Skeletal muscle satellite cell (primary cell): ENCODE results near the genes POU2AF3, HOATZ, PTS and PLET1.

DNA sequence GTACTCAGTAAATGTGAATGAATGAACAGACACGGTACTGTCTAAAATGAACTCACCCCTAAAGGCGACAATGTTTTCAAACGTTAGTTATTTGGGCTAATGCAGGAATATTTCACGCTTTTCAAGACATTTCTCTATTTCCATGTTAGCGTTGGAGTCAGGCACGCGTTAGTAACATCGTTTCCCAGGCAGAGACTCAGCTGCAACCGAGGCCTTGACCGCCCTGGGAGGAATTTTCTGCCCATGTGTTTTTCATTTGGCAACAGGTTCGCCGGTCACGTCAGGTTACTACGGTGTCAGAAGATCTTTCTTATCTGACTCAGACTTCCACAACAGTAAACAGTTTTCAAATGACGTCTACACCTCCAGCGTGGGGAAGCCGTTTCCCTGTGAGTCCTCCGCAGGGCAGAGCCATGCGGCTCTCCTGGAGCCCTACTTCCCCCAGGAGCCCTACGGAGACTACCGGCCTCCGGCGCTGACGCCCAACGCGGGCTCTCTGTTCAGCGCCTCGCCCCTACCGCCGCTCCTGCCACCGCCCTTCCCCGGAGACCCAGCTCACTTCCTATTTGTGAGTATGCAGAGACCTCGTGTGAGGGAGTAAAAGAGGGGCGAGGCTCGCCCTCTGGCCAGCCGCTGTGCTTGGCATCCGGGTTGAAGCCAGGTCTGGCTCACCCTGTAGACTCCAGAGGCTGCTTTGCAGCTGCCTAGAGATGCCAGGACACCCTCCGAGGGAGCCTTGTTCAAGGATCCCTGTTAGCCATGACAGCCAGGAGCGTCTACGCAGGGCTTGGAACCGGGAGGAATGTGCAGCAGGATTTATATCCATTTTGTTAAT lies 14.3 kb upstream of the POU2AF3 start:
- CAGE, long polyA plus RNA, result no peak

DNA sequence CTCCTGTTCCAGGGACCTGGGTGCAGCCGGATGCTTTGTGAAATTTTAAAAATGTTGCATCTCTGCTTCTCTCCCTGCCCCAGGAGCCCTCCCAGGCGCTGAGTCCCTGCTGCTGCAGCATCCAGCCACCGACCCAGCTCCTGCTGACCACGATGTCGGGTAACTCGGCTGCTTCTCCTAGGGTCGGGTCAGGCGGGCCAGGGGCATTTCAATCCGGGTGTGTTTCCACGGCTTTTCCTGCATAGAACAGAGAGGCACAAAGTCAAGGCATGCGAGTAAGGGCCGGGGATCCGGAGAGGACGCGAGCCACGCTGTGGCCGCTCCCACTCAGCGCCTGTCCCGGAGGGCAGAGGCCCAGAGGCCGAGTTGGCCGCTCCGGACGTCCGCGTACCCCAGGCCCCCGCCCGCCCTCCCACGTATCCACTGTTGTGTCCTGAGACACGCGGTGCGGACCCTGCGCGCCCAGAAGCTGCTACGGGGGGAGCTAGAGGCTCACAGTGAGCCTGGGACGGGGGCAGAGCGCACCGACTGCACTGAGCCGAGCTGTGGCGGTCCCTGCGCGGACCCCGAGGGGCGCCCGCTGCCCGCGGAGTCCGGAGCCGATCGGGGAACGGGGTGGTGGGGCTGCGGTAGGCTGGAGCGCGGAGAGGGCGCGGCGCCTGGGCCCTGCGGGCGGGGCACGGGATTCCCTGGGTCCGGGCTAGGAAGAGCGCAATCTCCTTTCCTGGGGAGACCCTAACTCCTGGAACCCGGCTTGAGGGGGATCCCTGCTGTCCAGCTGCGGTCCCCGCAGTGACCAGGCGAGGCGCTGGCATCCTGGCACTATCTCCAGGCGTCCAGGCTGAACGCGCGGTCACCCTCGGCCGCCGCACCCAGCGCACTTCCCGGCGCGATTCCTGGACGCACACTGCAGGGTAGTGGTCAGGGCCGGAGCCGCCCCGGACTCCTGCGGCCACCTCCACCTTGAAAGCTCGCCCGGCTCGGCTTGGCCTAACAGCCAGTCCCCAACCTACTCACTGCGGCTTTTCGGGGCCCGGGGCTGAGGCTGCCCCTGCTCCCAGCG lies at the start of gene POU2AF3:
TSS of gene POU2AF3 (plus strand) at position 117 of the 1,063 bp plus-strand sequence.
- CAGE, long polyA plus RNA, result no peak

DNA sequence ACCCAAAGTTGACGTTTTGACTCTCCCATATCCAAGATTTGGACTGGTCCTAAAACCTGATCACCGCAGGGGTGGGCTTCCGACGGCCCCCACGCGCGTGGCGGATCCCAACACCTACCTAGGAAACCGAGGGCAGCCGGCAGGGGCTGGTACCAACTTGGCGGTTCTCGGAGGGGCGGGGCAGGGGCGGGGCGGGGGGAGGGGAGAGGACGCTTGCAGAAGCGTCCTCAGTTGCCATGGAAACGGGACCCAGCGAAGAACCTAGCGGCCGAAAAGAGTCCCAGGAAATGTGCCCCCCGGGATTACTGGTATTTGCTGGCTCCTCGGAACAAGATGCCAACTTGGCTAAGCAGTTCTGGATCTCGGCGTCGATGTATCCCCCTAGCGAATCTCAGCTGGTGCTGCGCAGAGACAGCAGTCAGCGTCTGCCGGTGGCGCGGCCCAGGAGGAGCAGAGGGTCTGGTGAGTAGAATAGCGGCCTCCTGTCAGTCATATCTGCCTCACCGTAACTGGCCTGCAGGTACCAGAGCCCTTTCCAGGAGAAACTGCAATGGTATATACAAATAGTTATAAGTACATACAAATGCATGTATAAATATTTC lies at the start of gene HOATZ:
TSS of gene HOATZ (plus strand) at position 230 of the 602 bp plus-strand sequence.
- CAGE, long polyA plus RNA, result no peak

DNA sequence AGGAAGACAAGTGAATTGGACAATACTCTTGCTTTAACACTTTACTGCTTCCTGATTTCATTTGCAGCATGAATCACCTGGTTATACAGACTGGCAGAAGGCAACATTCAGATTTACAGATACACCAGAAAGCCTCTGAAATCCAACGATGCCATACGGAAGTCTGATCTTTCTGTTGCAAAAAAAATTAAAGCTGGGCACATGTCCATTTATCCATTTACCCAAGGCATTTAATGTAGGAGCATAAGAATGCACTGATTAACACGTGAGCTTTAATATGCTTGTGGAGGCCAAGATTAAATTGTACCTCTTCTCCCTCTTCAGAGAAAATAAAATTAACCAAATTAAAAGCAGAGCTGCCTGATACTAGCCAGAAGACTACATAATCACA lies 16.1 kb upstream of the PPP2R1B start:
- CAGE, long polyA plus RNA, result no peak

- CAGE, long polyA plus RNA, result no peak
These were observed 25.2 kb upstream of the PPP2R1B start for GRCh38 chr11:111791375-111791704.

- CAGE, long polyA plus RNA, result no peak
These were observed 5.2 kb downstream of the C11orf52 start for GRCh38 chr11:111923938-111924331.

DNA sequence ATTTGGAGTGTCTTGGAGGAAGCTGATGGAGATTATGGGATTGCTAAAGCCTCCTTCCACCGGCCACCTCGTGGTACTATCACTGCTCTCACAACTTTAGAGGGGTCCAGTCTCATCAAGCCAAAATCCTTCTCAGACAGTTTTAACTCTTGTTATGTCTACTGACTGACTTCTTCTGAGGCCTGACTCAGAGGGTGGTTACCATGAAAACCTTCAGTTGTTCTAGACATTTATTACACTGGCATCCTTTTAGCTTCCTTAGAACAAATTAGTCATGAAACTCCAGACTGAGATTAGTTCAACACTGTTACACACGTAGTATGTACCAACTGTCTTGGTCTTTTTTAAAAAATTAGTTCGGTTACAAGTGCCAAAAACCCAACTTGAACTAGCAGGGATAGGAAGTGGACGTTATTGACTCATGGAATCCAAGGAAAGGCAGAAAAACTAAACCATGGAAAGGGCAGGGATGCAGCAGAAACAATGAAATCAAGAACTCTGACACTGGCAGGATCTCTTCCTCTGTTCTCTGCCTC lies 7.6 kb downstream of the DIXDC1 start:
- CAGE, long polyA plus RNA, result no peak

- CAGE, long polyA plus RNA, result no peak
These were observed 1.0 kb downstream of the IL18 start for GRCh38 chr11:112162620-112163546.

GRCh38 chr11:112213742-112214139 lies 12.5 kb upstream of the PTS start:
- CAGE, long polyA plus RNA, result no peak

DNA sequence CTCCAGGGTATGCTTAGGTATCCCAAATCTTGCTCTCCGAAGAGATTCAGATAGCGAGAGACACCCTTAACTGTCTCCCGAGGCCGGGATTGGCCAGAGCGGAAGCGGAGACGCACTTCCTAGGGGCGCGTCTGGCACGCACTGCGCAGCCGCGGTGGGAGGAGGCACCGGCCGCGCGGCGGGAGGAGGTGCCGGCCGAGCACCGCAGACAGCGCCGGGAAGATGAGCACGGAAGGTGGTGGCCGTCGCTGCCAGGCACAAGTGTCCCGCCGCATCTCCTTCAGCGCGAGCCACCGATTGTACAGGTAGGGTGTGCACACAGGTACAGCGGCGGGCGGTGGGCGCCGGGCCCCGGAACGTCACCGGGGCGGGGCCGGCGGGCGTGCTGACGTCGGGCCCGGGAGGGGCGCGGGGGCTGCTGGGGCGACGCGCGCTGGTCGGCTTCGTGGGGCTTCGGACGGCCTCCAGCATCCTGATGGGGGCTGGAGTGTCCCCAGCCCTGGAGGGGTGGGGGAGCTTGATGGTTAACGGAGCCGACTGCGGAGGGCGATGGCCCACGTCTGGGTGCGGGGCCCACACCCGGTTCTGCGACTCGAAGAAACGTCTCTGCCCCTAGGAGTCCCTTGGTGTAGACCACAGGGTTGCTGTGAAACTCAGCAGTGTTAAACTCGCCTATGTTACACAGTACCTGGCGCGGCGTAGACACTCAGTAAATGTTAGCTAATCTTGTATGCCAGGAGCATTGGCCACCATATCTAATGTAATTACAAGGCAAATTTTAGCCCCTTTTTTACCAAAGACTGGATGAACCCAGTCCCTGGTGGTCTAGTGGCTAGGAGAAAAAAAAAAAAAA lies at the start of gene PTS:
TSS of gene PTS (plus strand) at position 207 of the 853 bp plus-strand sequence.
- CAGE, long polyA plus RNA, result start-site peak on the plus strand centred at position 178 of the sequence, 74 bp wide, 504 and 1,191 reads in 2 replicates

- CAGE, long polyA plus RNA, result no peak
These were observed 1.9 kb downstream of the PTS start for GRCh38 chr11:112227657-112229078.

- CAGE, long polyA plus RNA, result no peak
These were observed at the start of gene PLET1 for GRCh38 chr11:112260690-112261083. Gene PLET1, minus strand, starts transcription at chr11:112260860.

- CAGE, long polyA plus RNA, result no peak
These were observed 5.8 kb upstream of the PLET1 start for GRCh38 chr11:112266356-112266940.

DNA sequence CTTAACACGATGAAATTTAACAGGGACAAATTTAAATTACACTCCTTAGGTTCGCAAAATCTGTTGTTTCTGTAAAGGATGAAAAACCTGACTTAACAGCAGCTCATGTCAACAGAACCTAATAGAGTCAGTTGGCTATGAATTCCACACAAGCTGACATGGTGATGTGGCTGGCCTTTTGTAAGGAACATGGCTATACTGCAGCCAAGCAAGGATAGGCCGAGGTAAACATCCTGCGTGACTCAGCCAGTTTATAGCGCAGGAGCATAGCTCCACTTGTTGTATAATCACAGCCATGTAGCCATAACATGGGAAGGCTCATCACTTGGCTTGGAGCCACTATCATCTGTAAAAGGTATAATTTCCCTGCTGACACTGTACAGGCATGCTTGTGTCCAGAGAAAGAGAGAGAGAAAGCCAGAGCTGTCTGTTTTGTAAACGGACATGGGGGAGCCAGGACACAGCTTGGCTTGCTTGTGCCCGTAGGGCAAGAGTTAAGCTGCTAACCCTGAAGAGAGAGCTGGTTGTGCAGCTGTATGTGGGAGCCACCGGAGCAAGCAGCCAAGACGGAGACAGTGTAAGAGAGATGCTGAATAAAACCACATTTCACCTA lies 104.3 kb upstream of the PLET1 start:
- CAGE, long polyA plus RNA, result no peak

- CAGE, long polyA plus RNA, result no peak
These were observed 262.7 kb upstream of the PLET1 start for GRCh38 chr11:112523364-112523743.

- CAGE, long polyA plus RNA, result no peak
These were observed 108.9 kb upstream of the NCAM1 start for GRCh38 chr11:112852402-112852631.

DNA sequence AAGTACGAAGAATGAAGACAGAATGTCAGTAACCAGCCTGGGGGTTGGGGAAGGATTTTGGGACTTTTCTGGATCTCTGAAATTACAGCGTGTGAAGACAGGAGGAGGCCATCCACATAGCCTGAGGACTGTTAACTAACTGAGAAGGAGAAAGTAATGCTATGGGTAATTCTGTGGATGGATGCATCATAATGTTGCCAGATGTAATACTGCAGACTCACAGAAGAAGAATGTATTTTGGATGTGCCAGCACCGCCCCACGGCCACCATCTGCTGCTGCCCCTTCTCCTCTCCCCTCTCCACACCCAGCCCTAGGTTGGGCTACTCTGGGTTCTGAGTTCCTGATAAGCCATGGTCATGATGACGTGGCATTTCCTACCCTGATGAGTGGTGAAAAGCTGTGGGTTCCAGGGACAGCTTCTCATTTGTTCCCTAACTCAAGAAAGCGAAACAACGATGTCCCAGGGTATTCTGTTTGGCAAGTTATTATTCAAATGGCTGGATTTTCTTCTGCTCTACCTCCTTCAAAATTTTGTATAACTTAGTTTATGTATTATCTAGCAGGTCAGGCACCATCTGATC lies 124.1 kb upstream of the TTC12 start:
- CAGE, long polyA plus RNA, result no peak

DNA sequence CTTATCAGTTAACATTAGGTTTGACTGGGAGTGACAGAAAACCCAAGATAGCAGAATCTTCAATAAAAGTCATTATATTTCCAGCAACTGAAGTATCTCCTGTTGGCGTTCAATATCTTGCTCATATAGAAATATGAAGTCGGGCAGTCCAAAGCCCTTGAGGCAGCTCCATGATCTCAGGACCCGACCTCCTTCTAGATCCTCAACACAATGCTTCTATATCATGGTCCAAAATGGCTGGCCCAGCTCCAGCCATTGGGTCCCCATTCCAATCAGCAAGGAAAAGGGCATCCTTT lies 4.7 kb upstream of the TTC12 start:
- CAGE, long polyA plus RNA, result no peak

- CAGE, long polyA plus RNA, result no peak
These were observed 21.7 kb upstream of the ANKK1 start for GRCh38 chr11:113365924-113366141.

GRCh38 chr11:113384575-113385074 lies 3.0 kb upstream of the ANKK1 start:
- CAGE, long polyA plus RNA, result no peak